ENCODE data around the genes SEC24D and SMIM43.

GRCh38 chr4:118835554-118836268 lies at the start of gene SEC24D:
TSS of gene SEC24D (minus strand) at chr4:118836126.
- PRO-cap, 2 experiments = peak in 2 of 2 experiments; most common plus-strand start chr4:118835796 (in 1); most common minus-strand start chr4:118836096 (in 2)

GRCh38 chr4:118995930-118996448 lies 107.3 kb downstream of the SYNPO2 start:
- PRO-cap, 2 experiments = no peak in any of the 2 experiments

DNA sequence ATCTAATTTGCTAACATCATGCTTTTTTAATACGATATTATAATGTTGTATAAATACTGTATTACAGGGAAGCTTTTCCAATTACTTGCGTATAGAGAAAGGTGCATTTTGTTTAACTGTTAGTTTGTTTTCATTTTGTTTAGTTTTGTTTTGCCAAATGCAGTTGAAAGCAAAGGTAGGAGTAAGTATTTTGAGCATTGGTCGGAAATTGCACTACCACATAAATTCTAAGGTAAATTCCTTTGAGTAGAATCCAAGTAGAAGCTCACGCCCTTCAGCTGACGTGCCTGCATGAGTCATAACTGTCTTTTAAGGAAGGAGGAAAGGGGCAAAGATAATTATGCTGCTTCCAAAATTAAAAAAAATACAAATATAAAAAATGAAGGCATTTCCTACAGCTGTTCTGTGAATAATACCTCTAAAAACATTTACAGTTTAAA lies 110.3 kb upstream of the MYOZ2 start:
- PRO-cap, 2 experiments = no peak in any of the 2 experiments

DNA sequence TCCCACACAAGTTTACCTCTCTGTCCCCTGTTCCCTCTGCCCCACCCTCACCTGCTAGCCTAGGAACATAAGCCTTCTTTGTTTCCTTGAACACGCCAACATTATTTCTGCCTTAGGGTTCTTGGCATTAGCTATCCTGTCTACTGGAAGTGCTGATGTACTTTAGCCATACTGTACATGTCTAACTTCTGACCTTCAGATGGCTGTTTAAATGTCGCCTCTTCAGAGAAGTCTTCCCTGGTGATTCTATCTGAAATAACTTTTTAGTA lies 28.3 kb upstream of the USP53 start:
- PRO-cap, 2 experiments = no peak in any of the 2 experiments

DNA sequence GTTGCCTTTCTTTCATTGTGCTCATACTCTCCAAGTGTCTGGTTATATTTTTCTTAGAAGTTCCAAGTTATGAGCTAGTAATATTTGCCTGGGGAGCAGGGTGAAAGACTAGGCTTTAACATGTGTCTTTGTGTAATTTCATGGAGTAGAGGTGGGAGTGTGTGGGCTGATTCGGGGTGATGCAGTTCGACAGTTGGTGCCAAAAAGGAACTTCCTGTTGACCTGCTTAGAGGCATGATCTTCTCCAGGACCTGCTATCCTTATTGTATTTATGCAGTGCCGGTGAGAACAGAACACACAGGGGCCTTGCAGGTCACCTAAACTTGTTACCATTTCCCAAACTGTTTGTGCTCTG lies 21.2 kb downstream of the USP53 start:
- PRO-cap, 2 experiments = no peak in any of the 2 experiments

GRCh38 chr4:119322212-119322646 lies 291 bp upstream of the FABP2 start:
- PRO-cap, 2 experiments = no peak in any of the 2 experiments

DNA sequence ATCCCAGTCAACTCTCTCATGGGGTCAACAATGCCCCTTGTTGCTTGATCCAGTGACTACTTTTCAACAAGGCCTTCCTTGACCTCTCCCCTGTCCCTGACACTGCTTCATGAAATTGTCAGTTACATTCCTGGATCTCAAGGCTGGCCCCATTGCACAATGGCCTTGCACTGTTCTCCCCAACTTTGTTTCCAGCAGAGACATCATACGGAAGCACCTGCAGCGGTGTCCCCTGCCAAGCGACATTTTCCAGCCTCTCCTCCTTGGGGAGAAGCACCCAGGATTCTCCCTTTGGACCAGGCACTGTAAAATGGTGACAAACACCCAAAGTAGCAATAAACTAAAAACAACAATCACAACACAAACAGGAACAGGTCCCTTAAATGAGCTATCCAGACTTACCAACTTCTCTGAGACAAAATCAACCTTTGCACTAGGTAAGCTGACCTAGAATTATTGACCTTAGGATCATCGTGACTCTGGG lies 166.9 kb downstream of the PRDM5 start:
- PRO-cap, 2 experiments = no peak in any of the 2 experiments

DNA sequence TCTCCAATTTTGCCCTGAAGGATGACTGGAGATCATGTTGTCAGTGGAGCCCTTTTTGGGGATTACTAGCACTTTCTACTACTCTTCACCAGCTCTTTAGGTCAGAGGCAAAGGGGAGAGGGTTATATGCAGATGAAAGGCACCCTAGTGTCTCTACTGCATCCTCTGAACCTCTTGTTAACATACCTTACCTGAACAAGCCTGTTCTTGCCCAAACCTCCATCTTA lies 1.2 kb downstream of the PRDM5 start:
- PRO-cap, 2 experiments = no peak in any of the 2 experiments

DNA sequence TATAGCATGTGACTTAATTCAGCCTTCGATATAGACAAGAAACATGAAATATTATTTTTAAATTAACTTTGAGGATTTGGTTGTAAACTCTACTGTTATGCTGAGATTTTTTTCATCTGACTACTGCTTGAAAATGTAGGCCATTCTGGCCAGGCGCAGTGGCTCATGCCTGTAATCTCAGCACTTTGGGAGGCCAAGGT lies 24.3 kb downstream of the TNIP3 start:
- PRO-cap, 2 experiments = no peak in any of the 2 experiments

- PRO-cap, 2 experiments = no peak in any of the 2 experiments
Observed at GRCh38 chr4:121764191-121765486, at the start of gene SMIM43. TSS of gene SMIM43 (minus strand) at chr4:121765164.

GRCh38 chr4:121853253-121854012 lies 16.8 kb downstream of the BBS7 start:
- PRO-cap, 2 experiments = no peak in any of the 2 experiments

GRCh38 chr4:121989638-121990042 lies 37.8 kb upstream of the TRPC3 start:
- PRO-cap, 2 experiments = no peak in any of the 2 experiments

DNA sequence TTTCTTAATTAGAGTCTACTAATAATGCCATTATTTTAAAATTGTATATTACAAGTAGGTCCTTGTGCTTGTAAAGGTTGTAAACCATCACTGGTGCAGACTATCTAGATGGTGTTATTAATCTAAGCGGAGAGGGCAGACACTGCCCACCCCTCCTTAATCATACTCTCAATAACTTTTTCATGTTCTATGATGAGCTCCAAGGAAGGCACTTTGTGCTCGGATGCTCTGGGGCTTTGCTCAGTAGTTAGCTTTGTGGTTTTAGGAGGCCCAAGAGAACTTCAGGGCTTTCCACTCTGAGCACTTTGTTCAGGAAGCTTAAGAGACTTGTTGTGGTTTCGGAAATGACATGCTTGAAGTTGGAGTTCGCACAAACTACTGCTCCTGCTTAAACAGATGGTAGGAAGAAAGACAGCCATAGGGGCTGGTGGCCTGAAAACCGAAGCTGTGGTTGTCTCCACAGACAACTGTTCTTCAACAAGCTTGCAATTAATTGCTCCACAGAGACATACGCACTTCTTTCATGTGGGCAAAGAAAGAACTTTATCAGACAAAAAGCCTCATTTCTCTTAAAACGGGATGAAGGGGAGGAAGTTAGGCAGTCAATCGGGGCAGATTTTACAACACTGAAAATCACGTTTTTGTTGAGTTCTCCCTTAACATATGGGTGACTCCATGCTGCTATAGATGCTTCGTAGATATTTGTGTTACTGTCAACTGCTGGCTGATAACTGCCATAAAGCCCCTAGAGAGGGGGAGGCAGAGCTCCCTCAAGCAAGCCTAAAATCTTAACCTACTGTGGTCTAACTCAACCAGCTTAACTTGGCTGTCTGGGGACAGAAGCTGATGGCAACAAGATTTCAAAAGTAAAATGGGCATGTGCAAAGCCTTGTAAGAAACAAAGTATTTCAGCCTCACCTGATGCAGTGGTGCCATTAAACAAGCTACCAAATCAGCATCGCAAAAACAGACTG lies 42.4 kb downstream of the IL21 start:
- PRO-cap, 2 experiments = no peak in any of the 2 experiments

DNA sequence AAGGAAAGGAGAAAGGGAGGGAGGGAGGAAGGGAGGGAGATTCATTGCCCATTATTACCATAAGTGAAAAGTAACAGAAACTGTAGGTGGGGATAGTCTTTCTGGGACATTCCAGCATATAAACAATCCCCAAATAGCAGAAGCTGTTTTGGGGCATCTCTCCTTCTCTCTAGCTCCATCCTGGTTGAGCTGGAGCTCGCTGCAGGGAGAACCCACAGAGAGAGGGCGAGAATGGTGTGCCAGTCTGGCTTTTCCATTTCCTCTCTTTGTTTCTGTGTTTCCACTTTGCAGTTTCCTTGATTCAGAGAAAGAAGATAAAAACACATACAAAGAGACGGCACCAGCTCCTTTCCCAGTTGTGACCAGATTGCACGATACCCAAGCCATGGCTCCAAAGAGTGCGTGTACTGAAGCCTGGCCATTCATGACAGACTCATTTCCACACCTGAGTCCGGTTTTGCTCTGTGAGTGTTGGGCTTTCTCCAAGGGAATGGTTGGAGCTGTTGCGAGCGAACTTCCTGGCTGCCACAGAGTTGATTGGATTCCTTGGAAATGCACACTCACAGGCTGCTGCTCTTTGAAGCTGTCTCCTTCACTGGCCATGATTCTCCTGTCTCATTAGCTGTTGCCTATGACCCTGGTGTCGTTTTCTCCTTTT lies 44.1 kb upstream of the BBS12 start:
- PRO-cap, 2 experiments = no peak in any of the 2 experiments

GRCh38 chr4:123399713-123400028 lies 3.1 kb downstream of the SPRY1 start:
- PRO-cap, 2 experiments = no peak in any of the 2 experiments

DNA sequence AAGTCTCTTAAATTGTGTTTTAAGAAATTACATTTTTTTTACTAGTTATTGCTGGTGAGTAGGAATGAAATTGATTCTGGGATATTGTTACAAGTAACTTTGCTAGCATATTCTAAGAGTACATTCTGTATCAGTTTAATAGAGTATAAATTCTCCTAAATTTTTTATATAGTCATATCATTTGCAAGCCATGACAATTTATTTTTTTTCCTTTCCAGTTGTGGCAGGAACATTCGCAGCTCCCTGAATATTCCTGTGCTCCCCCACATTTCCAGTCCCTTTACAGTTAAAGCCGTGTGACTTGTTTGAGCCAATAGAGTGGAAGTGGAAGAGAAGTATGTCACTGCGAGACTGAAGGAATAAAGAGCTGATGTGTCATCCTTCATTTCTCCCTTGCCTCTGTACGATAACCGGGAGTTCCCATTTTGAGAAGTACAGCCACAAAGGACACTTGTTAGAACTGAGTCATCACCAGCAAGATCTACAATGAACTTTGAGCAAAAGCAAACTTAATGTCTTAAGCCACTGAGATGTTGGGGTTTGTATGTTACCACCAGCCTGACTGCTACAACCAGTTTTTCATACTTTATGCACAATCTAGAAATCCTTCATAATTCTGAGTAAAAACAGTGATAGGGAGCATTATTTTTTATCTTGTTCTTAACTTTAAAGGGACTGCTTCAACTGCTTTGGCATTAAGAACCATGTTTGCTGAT lies 92.3 kb downstream of the SPRY1 start:
- PRO-cap, 2 experiments = peak in 1 of 2 experiments; most common plus-strand start position 423 of the sequence (in 1)

- PRO-cap, 2 experiments = no peak in any of the 2 experiments
Observed at GRCh38 chr4:123546567-123547200, 150.1 kb downstream of the SPRY1 start.

- PRO-cap, 2 experiments = no peak in any of the 2 experiments
Observed at GRCh38 chr4:123621288-123621904, 224.8 kb downstream of the SPRY1 start.

DNA sequence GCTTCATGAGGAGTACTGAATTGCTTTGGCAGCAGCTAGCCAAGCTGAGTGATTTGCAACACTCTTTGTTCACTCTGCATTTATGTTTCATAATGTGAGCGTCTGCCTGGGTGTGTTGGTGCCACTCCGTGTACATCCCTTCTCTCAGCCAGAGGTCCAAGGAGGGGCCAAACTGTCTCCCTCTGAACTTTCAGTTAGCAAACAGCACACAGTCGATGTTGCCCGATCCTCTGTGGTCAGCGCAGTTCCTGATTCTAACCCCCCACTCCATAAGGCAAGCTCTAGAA lies 348.3 kb downstream of the SPRY1 start:
- PRO-cap, 2 experiments = no peak in any of the 2 experiments

GRCh38 chr4:124338774-124339303 lies 373.7 kb downstream of the ANKRD50 start:
- PRO-cap, 2 experiments = no peak in any of the 2 experiments

Data from Metastatic Liver Carcinoma in the Lung (tissue), 2 donors.